Neural cell (in vitro differentiated cells): ENCODE results near the gene ZNF800.

DNA sequence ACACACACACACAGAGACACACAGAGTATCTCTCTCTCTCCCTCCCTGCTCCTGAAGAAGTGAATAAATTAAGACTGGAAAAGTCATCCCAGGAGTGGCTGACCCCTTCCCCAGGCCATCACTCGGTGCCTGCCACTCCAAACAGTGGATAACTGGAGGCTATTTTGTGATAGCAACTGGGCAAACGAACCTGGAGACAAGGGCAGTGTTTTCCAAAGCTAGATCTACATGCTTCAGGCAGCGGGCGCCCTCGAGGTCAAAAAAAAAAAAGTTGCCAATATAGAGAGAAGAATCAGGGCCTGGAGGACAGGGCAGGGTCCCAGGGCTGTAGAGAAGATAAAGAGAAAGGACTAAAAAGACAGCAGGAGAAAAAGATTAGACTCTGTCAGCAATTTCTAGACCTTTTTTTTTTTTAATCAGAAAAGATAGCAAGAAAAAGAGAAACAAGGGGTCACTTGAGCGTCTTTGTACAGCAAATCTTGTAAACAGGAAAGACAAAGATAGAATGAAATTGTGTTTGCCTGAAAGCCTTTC lies 4.7 kb downstream of the LMOD2 start:
- RAMPAGE, long total RNA, result no peak

GRCh38 chr7:124766206-124766548 lies 585 bp upstream of the GPR37 start:
- RAMPAGE, long total RNA, result no peak

DNA sequence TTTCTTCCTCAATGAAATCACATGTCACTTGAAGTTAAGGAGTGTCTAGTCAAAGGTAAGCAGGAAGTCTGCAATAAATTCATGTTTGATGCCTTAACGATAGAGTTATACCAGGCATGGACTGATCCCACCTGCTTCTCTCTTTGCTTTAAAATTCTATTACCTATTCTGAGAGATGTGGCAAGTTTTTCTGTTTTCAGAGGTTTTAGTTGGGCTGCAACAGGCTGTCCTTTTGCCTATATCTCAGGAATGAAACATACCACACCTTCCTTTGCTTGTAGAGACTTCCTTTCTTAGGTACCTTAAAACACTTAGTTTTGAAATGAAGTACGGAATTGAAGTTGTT lies 62.3 kb downstream of the ZNF800 start:
- RAMPAGE, long total RNA, result no peak

DNA sequence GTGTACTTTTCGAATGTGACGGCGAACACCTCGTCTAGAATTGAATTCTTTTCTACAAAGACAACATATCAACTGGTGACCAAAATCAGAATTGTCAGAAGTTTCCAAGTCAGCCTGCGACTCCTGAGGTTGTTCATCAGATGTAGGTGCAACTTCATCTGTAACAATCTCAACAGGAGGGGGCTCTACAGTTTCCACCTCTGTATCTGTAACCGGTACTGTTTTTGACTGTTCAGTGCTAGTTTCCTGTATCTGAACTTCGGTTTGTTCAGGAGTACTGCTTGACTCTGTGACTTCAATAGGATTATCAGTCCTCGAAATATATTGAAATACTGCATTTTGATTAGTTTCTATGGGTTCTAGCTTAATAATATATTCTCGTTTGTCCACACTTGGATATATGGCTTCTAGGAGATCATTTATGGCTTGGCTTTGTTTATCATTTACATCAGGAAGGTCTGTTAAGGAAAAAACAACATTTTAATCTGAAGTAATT lies 17.9 kb downstream of the ZNF800 start:
- RAMPAGE, long total RNA, result no peak

- RAMPAGE, long total RNA, result start-site peak on the minus strand at chr7:127392621-127392745, 43 and 48 reads in 2 replicates
Observed at GRCh38 chr7:127392469-127392971, at the start of gene ZNF800. Gene ZNF800 (minus strand): TSS chr7:127392708.

DNA sequence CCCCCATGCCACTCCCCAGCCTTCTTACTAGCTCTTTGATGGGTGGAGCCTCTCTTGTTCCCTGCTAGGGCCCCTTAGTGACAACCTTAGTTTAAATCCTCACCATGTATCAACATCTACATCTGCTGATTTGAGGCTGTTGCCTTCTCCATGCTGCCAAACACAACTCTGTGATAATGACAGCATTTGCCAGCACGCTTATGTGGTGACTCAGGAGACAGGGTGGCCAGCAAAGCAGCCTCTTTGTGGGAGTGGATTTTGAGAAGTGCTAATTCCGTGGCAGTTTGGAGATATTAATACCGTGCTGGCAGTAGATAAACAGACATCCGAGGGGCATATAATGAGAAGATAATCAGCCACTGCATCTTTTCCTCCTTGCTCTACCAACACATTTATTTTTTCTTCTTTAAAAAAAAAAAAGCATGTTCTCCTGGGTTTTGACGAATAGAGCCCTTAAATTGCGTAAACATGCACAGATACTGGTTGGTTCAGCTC lies 145.3 kb downstream of the LRRC4 start:
- RAMPAGE, long total RNA, result no peak

DNA sequence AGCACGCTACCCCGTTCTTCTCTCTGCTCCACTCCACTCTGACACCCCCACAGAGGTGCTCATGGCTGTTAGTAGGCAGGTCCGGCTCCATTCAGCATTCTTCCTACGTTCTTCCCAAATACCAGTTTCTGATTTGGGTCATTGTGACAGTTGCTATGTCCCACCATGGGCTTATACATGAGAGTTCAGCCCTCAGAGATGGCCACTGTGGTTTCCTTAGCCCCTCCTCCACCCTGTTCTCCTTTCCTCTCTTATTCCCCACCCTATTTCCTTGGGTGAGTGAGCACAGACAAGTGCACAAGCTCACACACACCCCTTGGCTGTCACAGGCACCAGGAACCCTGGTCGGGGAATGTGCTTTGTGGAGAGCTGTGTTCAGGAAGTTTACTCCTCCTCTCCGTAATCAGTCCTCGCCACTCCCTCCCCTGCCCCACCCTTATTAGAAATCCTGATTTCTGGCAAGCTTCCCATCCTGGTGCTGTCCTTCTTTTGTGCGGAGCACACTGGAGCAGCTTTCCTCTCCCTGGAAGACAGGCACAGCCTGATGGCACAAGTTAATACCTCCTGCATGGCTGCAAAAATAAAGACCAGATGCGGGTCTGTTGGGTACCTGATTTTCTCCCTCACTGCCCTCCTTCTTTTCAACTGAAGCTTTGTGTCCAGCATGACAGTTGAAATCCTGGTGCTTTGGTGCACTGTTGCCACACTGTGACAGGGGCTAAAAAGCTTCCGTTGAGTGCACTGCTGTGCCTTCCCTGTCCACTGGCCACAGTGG lies 55.2 kb downstream of the LRRC4 start:
- RAMPAGE, long total RNA, result no peak

DNA sequence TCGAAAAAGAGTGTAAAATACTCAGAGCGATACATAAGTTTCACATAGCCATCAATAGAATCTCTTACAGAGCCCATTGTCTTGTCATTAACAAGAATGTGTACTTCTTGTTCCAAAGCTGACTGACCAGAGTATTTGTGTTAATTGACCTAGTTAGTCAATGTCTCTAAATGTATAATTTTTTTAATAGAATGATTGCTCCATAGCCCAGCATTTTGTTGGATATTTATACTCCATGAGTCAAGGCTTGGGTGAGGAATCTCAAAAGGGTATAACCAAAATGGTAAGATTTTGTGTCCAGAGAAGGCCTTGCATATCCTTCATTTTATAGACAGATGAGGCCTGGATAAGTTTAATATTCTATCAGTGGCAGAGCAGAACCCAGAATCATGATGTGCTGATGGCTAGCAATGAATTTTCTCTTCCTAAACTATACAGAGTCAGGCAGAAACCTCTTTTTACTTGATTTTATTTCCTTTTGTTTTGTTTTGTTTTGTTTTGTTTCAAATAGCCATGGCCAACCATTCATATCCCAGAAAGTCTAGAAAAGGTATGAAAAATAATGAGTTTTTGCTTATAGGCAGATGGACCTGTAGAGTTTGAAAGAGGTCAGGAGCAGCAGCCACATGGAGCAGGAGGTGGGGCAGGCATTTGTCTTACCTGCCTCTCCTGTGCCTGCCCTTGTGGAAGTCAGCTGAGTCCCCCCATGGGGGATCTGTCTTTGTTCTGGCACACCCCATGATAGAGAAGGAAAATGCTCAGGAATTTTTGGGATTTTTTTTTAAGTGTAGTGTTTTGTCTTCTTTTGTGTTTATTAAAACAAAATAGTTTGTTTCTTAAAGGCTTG lies 44.9 kb downstream of the LRRC4 start:
- RAMPAGE, long total RNA, result no peak

GRCh38 chr7:128028251-128028773 lies 2.9 kb downstream of the LRRC4 start:
- RAMPAGE, long total RNA, result no peak

DNA sequence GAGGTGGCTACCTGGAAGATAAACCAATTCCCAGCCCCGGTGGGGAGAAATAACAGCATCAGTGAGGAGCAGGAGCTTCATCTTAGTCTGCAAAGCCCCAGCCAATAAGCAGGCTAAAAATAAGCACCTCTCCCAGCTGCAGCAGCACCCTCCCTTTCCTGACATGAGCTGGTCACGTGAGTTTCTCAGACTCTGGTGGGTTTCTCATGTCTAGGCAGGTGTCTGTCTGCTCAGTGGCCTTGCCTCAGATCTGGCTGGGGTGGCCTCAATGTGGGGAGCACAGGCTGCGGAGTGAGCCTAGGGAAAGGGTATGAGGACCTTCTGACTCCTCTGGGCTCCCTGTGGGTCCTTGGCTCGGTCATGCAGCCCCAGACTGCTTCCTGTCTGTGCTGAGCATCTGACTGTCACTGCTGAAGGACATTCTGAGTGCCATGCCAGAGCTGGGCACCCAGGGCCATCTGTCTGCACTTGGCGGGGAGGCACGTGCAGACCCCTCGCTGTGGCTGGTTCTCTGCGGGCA lies 81.6 kb upstream of the LRRC4 start:
- RAMPAGE, long total RNA, result no peak

DNA sequence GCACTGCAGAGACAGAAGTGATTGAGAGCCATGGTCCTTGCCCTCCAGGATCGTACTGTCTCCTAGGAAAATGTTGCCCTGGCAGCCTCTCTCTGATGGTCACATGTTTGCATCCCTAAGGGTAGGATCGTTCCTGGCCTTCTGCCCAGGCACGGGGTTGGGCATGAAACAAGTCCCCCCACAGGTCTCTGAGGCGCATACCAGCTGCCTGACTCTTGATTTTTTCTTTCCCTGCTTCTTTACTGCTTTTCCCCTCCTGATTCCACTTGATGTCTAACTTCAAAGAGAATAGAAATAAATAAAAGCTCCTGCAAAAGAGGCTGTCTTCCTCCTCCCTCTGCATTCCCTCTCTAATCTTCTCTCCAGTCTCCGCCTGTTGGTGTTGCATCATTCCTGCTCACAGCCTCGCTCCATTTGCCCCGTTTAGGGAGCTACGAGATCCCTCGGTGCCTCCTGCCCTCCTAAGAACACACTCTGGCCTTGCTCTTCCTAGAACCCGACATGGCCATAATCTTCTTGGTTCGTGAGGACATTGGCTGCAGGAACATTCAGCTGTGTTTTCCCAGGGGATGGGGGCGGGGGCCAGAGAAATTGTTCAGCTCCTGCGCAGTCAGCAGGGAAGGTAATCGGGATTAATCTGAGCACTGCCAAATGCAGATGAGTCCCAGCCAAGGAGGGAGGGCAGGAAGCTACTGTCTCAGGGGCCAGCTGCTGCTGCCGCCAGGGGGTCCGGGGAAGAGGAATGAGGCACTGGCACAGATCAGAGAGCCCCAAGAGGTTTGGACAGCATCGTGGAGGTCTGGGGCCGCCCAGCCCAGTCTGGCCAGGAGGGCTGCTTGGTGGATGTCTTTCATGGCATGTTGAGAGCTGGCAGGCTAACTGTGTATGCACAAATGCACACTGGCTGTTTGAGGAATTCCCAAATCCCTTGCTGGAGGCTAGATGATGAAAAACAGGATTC lies 26.1 kb downstream of the LEP start:
- RAMPAGE, long total RNA, result no peak

DNA sequence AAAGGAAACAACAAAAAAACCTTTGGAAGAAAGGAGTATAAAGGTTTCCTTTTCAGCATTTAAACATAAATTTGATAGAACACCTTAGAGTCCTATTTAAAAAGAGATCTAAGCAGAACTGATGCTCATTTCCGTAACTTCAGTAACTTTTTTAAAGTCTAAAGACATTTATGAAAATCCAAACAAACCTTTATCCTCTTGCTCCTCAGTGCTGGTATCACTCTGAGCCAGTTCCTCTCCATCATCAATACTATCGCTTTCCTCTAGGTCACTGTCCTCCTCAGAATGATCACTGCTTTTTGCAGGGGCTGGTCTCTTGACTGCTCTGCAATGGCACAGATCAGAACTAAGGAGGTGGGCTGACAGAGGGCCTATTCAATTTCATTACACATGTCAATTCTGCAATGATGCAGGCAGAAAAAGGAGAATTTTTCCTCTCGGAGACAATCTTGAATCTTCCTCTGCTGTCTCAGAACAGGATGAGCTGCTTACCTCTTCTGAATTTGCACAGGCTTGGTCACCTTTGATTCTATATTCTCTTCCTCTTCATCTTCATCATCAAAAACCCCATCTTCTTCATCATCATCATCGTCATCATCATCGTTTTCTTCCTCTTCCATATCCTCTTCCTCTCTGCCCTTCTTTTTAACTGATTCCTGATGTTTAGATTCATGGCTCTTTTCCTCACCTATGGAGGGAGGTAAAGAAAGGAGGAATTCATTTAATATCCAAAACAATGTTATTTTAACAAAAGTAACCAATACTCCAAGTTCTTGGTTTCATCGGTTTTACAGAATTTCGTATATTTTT lies 8.1 kb downstream of the RBM28 start:
- RAMPAGE, long total RNA, result no peak

DNA sequence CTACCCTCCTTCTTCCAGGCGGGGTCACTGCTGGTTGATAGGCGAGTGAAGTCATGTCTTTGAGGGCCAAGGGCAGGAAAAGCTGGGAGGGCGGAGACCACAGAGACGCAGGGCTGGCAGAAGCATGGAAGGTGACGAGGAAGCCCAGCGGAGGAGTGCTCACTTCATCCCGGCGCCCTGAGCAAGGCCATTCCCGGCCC lies 28.3 kb downstream of the IMPDH1 start:
- RAMPAGE, long total RNA, result no peak

DNA sequence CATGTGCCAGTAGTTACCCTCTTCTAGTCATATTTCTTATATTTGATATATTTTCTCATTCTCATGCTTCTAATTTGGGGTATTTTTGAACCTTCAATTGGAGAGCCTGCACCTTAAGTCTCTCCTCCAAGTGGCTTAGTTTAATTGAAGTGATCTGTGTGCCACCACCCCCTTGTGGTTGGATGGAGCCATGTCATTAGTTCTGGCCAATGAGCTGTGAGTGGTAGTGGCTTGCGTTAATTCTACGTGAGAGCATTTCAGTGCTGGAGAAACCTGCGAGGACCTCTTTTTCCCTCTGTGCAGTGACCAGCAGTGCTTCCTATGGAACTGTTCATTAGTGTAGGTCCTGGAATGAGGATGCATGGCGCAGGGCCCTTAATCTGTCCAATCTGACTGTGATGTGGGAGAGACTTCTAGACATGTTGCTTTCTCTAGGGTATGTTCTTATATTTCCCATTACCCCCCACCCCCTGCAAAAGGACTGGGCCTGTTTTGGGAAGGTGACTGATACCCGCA lies 3.7 kb downstream of the HILPDA start:
- RAMPAGE, long total RNA, result no peak

- RAMPAGE, long total RNA, result no peak
Observed at GRCh38 chr7:128594027-128594609, 78.0 kb upstream of the GARIN1A start.

DNA sequence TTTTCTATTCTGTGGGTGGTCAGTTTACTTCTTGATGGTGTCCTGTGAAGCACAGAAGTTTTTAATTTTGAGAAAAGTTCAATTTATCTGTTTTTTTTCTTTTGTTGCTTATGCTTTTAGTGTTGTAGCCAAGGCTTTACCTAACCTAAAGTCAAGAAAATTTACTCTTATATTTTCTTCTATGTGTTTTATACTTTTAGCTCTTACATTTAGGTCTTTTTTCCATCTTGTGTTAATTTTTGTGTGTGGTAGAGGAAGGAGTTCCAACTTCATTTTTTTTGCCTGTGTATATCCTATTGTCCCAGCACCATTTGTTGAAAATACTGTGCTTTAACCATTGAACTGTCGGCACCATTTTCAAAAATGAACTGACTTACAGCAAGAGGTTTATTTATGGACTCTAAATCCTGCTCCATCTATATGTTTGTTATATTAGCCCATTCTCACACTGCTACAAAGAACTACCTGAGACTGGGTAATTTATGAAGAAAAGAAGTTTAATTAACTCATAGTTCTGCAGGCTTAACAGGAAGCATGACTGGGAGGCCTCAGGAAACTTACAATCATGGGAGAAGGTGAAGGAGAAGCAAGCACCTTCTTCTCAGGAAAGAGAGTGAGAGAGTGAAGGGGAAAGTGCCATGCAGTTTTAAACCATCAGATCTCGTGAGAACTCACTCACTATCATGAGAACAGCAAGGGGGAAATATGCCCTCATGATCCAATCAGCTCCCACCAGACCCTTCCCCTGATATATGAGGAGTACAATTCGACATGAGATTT lies 72.4 kb upstream of the GARIN1A start:
- RAMPAGE, long total RNA, result no peak

- RAMPAGE, long total RNA, result no peak
Observed at GRCh38 chr7:128652414-128653134, 19.5 kb upstream of the GARIN1A start.

DNA sequence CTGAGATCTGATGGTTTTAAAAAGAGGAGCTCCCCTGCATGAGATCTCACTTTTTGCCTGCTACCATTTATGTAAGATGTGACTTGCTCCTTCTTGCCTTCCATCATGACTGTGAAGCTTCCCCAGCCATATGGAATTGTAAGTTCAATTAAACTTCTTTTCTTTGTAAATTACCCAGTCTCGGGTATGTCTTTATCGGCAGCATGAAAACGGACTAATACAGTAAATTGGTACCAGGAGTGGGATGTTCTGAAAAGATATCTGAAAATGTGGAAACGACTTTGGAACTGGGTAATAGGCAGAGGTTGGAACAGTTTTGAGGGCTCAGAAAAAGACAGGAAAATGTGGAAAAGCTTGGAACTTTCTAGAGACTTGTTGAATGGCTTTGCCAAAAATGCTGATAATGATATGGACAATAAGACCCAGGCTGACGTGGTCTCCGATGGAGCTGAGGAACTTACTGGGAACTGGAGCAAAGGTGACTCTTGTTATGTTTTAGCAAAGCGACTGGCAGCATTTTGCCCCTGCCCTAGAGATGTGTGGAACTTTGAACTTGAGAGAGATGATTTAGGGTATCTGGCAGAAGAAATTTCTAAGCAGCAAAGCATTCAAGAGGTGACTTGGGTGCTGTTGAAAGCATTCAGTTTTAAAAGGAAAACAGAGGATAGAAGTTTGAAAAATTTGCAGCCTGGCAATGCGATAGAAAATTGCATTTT lies 10.5 kb upstream of the GARIN1A start:
- RAMPAGE, long total RNA, result no peak

GRCh38 chr7:128781026-128781690 lies 5.6 kb upstream of the OPN1SW start:
- RAMPAGE, long total RNA, result no peak

- RAMPAGE, long total RNA, result no peak
Observed at GRCh38 chr7:128792588-128793157, 905 bp downstream of the CCDC136 start.